ENCODE measurements around a stretch of chr5.

GRCh38 chr5:50963435-50964236, 297.2 kb downstream of the PARP8 start:
- RRBS: no CpG with 5 or more reads among the region's 39 CpGs

- RRBS: no CpG with 5 or more reads among the region's 11 CpGs
These were observed 1.6 kb upstream of the ISL1 start for GRCh38 chr5:51381676-51382065.

DNA sequence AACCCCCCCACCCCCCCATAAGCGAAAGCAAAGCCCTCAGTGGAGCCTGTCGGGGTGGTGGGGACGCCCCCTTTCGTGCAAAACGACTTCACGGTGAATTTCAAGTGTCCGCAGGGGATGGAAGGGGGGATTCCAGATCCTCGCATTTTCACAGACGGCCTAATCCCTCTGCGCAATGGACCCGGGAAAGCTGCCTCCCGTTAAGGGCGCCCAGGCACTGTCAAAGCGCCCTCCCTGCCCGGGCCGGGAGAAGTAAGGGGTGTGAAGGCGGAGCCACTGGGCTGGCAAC, 168 bp upstream of the ITGA1 start:
- RRBS: 2% methylated on average over 5 of the region's 17 CpGs

DNA sequence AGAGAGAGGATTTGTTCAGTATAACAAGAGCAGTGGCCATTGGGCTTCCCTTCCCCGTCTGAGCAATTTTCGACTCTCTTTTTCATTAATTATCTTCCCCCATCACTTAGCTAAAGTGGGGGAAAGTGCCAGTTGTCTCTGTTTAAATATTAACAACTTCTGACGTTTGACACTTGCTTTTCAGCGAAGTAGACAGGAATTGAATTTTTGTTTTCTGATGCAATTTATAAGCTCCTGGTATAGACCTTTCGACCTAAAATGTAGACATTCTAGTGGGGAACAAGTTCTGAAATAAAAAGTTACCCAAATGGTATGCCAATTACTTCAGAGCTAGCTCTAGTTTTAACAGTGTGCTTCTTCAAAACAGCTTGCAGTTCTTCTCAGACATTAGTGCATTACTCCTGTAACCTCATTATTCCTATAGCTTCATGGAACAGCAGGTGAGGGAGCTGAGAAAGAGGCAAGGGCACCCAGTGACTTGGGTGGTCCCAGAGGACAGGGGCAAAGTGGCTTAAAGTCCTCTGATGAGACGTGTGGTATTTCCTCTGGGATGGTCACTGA, 100.7 kb upstream of the ITGA2 start:
- RRBS: no CpG with 5 or more reads among the region's 6 CpGs

GRCh38 chr5:52953715-52954551, 35.2 kb upstream of the ITGA2 start:
- RRBS: no CpG with 5 or more reads among the region's 7 CpGs

DNA sequence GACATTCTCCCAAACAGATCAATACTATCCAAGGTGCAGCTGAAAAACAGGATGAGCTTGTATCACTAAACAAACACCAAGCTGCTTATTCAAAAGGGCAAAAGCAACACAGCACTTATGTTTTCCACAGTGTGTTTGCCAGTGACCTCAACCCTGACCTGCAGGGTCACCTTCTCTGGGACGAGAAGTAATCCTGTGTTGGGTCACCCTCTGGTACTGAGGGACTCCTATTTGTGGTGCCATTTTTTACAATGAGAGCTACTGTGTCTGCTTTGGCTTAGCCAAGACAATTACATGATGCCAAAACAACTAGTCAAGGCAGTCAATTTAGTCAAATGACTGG, 3.3 kb upstream of the FST start:
- RRBS: no CpG with 5 or more reads among the region's 1 CpG

GRCh38 chr5:54774776-54775251, 210.6 kb downstream of the ESM1 start:
- RRBS: no CpG with 5 or more reads among the region's 8 CpGs

DNA sequence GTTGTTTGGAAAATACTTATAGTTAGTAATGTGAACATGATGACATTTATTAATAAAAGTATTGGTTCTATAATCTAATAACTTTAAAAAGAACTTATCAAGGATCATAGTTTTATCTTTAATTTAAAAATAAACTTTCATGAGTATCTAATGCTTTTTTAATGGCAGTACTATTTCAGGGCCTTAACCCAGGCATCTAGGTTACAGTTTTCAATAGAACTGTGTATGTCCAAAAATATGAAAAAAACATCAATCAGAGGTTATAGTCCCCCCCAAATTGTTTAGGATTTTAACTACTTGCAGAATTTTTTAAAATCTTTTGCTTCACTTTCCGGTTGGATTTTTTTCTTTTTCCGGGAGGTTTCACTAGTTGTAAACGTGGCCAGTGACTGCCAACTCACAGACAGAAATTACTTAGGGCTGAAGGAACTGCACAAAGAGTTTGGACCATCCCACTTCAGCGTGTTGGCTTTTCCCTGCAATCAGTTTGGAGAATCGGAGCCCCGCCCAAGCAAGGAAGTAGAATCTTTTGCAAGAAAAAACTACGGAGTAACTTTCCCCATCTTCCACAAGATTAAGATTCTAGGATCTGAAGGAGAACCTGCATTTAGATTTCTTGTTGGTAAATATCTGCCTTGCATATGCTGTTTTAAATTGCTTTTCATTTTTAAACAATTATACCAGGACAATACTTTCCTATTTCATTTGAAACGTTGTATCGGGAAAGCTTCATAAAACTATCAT, 835 bp downstream of the GPX8 start:
- RRBS: no CpG with 5 or more reads among the region's 9 CpGs

DNA sequence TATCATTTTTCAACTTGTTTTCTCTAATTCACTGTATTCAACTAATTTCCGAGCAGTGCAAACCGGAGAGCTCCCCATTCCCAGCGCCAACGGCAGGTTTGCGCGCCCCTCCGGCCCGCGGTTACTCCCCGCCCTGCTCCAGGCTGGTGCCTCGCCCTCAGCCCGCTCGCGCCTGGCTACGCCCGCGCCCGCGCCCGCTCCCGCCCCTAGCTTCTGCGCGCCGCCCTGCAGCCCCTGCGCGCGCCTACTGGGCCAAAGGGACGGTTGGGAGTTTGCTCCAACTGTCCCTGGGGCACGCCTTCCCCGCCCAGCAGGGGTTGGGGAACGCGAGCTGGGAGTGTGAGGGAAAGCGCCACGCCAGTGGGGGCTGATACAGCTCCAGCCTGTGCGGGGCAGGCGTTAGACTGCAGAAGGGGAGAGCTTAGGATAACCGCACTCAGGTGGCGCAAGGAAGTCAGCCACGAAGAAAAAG, 3.4 kb upstream of the CDC20B start:
- RRBS: 10% methylated on average over 6 of the region's 39 CpGs

GRCh38 chr5:55390392-55390997, 82.7 kb downstream of the MTREX start:
- RRBS: no CpG with 5 or more reads among the region's 3 CpGs

GRCh38 chr5:55517711-55518278, 17.0 kb downstream of the PLPP1 start:
- RRBS: no CpG with 5 or more reads among the region's 8 CpGs

GRCh38 chr5:55594495-55594805, 59.7 kb upstream of the PLPP1 start:
- RRBS: no CpG with 5 or more reads among the region's 1 CpG

GRCh38 chr5:55600939-55601948, 66.5 kb upstream of the PLPP1 start:
- RRBS: 0% methylated on average over 1 of the region's 12 CpGs

DNA sequence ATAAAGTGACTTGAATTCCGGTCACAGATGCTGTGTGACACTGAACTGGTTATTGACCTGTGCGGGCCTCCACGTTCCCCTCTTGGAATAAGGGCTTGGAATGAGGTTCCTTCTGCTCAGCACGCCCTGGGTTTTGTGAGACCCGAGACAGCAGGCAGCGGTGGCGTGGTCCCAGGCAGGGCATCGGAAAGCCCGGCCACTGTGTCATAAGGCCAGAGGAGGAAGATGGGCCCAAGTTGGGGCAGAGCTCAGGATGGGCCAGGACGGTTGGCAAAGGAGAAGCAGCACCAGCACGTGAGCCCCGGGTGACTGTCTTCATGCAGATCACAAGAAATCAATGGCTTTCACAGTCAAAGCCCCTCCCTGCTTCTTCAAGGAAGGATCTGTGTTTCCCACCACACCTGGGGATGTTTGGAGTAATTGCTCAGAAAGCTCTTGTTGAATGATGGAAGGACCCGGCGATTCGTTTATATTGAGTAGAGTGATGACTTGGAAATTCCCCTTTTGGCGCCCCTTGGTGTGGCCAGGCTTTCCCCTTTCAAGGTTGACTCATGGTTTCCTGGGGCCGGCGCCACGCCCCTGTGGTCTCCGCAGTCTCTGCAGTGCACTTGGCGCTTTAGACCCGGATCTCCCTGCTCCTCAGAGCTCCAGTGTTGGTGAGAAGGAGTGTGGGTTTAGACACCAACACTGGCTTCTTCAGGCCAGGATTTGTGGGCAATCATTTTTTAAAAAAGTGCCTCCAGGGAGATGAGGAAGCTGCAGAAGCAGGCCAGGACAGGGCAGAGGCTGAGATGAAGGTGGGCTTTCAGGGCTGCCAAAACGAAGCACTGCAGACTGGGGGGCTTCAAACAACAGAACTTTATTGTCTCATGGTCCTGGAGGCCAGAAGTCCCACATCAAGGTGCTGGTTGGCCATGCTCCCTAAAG, 52.1 kb downstream of the IL31RA start:
- RRBS: 3% methylated on average over 6 of the region's 23 CpGs

- RRBS: 80% methylated on average over 3 of the region's 12 CpGs
These were observed 61.4 kb downstream of the IL6ST start for GRCh38 chr5:55933401-55933800.

DNA sequence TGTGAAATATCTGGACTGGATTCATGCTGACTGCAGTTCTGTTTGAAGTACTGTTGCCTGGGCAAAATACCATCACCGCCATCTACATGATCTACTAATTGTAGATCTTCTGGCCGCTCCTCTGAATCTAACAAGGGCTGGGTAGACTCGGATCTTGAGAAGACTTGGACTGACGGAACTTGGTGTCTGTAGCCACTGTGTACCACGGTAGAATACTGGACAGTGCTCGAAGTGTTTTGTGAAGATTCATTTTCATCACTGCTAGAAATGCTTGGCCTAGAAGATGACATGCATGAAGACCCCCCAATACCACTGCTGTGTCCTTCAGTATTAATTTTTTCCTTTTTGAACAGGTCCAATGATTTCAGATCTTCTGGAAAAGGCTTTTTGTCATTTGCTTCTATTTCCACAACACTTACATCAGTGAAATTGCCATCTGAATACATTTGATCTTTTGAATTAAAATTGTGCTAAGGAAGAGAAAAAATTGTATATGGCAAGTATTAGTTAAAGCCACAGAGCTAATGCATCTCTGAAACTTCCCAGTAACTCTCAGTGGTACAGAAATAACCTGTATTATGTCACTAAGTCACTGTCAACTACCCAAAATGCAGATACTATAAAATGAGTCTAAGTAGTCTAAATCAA, 53.3 kb downstream of the IL6ST start:
- RRBS: no CpG with 5 or more reads among the region's 6 CpGs

- RRBS: no CpG with 5 or more reads among the region's 4 CpGs
These were observed 2.1 kb upstream of the IL6ST start for GRCh38 chr5:55996757-55997280.

- RRBS: no CpG with 5 or more reads among the region's 2 CpGs
These were observed 15.9 kb upstream of the ANKRD55 start for GRCh38 chr5:56249089-56249288.

DNA sequence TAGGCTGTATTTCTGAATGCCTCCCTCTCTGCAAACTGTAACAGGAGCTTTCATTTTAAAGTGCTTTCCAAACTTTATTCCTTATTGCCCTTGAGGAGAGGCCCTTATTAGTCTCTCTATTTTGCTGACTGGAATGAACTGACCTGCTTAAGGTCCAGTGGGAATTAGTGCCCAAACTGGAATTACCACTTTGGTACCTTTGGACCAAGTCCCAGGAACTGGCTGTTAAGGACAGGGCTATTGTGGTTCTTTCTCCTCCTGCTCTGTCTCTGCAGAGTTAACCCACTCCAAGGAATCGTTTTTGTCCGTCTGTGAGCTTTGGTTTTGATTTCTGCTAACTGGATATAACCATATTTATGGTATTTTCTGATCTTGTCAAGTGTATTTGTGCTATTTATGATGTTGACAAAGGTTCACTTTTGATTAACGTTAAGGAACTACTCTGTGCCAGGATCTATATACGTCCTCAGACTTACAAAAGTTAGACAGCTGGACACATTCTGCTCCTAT, 189.0 kb upstream of the ANKRD55 start:
- RRBS: no CpG with 5 or more reads among the region's 4 CpGs

- RRBS: no CpG with 5 or more reads among the region's 1 CpG
These were observed 231.8 kb upstream of the ANKRD55 start for GRCh38 chr5:56465043-56465242.